SJCRH30 (cell line): ENCODE data around the genes ANXA5 and TRPC3.

GRCh38 chr4:115178742-115179293 is 65.4 kb upstream of the NDST4 start:
- RAMPAGE, long total RNA, result no peak

- RAMPAGE, long total RNA, result no peak
These were observed 114.3 kb upstream of the NDST3 start for GRCh38 chr4:117919950-117920372.

DNA sequence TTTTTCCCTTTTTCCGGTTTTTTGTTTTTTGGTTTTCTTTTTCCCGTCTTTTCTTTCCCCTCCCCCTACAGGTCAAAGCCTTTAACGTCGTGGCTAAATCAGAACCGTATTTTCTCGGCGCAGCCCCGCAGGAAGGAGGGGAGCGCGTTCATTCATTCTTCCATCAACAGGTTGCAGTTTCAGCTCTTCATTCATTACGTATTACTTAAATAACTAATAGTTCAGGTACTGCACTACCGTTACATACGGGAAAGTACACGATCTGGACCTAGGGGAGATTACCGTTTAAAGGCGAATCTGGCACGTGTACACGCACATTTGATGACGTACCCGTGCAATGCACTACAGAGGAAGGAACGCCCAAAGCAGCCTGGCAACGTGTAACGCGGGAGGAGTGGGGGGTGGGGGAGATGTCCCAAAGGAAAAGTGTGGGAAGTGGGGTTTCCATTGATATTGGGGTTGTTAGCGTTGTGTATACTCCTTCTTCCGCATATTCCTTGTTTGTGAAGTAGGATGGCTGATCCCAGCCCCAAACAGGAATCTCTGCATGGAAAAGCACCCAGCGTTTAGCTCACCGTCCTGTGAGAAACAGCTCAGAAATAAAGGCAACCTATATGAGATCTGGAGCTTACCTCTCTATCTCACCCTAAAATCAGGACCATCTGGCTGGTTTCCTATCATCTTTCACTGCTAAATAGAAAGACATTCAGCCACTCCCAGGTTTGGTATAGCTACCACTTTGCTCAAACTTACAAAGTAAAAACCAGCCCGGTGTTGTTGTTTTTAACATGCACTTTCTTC is 543 bp upstream of the SEC24D start:
- RAMPAGE, long total RNA, result no peak

DNA sequence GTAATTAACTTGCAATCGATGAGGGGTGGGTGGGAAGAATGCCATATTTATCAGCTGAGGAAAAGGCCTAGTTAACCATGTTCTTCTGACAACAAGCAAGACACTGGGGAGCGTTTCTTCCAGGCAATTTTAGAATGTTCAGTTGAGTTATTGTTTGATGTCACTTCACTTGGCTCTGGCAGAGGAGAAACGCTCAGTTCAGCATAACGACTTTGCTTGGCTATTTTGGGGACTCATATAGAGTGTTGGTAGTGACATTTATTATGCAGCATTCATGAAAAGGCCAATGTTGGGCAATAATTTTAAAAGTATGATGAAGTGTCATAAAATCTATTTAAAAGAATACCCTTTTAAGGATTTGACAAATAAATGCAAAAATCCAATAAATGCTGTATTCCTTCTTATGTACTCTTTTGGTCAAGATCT is 688 bp downstream of the SYNPO2 start:
- RAMPAGE, long total RNA, result no peak

GRCh38 chr4:119067243-119068284 is 68.1 kb upstream of the MYOZ2 start:
- RAMPAGE, long total RNA, result no peak

- RAMPAGE, long total RNA, result no peak
These were observed 38.2 kb upstream of the MYOZ2 start for GRCh38 chr4:119097384-119097972.

- RAMPAGE, long total RNA, result no peak
These were observed 32.3 kb upstream of the MYOZ2 start for GRCh38 chr4:119103072-119103931.

- RAMPAGE, long total RNA, result no peak
These were observed 976 bp downstream of the MYOZ2 start for GRCh38 chr4:119136567-119137049.

- RAMPAGE, long total RNA, result no peak
These were observed 1.8 kb upstream of the USP53 start for GRCh38 chr4:119210669-119211065.

GRCh38 chr4:119396484-119397063 is 74.6 kb upstream of the FABP2 start:
- RAMPAGE, long total RNA, result no peak

DNA sequence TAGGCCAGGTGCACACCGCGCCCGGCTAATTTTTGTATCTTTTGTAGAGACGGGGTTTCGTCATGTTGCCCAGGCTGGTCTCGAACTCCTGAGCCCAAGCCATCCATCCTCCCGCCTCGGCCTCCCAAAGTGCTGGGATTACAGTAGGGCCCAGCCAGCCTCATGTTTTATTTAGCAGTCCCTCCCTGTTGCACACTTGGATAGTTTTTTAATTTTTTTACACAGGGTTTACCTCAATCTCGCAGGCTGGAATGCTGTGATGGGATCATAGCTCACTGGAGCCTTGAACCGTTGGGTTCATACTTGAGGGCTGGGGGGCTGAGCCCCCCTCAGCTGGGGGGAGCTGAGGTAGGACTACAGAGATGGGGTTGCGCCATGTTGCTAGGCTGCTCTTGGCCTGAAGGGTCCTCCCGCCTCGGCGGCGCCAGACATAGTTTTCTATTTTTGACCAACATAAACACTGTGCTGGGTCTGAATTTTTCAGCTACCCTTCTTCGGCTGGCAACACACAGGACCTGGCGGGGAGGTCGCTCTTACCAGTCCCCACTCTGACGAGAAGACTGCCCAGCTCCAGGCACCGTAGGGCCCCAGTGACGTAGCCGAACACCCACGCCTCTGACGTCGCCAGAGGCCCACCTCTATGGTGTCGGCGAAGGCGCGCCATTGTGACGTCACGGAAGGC is 132.2 kb upstream of the FABP2 start:
- RAMPAGE, long total RNA, result no peak

GRCh38 chr4:121194472-121194702 is 30.3 kb upstream of the TNIP3 start:
- RAMPAGE, long total RNA, result no peak

DNA sequence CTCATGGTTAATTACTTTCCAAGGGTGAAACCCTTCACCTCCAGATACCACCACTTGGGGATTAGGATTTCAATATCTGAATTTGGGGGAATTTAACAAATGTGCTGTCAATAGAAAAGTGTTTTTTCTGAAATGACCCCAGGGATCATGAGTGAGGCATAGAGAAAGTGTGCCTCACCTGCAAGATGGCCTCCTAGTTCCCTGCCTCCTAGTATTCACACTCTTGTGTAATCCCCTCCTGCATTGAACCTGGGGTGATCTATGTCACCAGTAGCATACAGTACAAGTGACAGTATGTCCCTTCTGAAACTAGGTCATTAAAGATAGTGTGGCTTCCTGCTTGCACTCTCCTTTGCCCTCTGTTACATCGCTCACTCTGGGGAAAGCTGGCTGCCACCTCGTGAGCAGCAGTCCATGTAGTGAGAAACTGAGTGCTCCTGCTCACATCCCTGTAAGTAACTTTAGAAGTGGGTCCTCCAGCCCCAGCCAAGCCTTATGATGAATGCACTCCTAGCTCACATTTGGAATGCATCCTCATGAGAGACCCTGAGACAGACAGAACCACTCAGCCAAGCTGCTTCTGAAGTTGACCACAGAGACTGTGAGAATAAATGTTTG is 89.7 kb upstream of the TNIP3 start:
- RAMPAGE, long total RNA, result no peak

GRCh38 chr4:121696014-121697035 is at the start of gene ANXA5:
Gene ANXA5 (minus strand): TSS chr4:121696980.
- RAMPAGE, long total RNA, result start-site peak on the minus strand at chr4:121696906-121696966, 1,389 and 92 reads in 2 replicates

DNA sequence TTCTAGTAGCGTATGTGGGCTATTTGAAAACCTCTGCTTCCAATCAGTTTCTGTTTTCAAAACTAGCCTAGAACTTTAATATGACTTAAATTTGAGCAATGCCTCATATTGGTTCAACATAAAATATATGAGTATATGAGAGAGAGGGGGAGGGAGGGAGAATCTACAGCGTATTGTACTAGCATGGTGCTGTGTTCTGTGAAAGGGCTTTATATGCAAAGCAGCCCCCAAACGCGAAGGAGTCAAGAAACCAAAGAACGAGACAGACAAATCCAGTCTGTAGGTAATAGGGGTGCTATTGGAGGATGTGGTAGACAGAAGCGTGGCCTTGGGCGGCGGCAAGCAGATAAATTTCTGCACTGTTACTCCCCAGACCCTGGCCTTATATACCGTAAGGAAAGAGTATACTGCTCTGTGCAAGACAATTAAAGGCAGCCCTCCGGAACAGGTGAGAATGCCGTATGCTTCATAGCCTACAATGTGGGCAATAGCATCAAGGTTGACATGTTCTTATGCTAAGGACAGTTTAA is 853 bp upstream of the ANXA5 start:
- RAMPAGE, long total RNA, result no peak

DNA sequence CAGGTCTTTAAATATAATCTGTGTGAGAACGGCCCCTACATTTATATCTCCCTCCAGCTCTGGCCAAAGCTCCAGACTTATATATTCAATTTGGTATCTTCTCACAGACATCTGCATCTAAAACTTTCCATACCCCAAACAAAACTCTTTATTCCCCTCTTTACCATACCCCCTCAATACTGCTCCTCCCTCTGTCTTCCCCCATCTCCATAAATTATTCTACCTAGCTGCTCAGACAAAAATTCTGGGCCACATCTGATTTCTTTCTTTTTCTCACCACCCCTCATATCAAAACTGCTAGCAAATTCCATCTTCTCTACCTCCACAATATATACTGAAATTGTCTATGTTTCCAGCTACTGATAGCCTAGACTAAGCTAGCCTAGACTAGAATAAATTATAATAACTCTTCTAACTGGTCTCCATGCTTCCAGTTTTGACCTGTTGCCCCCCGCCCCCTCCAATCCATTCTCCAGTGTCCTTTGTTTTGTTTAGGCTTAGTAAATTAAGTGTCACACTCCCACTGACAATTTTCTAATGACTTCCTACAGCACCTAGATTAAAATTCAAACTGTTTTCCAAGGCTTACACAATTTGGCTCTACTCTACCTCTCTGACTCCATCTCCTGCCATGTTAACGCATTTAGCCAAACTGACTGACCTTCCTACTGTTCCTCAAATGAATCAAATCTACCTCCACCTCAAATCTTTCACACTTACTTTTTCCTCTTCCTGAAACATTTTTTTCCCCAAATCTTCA is 16.8 kb downstream of the BBS7 start:
- RAMPAGE, long total RNA, result no peak

GRCh38 chr4:121951873-121952286 is at the start of gene TRPC3:
Gene TRPC3 (minus strand): TSS chr4:121952060.
- RAMPAGE, long total RNA, result no peak

DNA sequence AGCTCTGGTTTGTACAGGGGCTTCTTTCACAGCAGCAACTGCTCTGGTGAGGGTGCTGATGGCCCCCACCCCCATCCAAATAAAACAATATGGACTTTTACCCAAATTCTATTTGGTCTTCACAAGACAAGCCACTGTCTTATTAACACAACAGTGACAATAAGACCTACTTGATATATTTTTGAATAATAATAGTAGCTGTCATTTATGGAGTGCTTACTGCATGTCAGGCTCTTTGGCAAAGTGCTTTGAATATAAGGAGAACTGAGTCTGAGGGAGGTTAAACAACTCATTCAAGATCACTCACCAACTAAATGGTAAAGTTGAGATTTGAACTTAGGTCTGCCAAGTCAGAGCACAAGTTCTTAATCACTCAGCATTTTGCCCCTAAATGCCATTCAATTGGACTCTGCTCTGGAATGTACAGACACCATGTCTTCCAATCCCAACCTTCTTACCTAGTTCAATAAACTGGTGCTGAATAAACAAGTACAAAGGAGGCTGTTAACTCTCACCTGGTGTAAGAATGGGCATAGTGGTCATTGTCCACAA is 51.0 kb upstream of the TRPC3 start:
- RAMPAGE, long total RNA, result no peak

DNA sequence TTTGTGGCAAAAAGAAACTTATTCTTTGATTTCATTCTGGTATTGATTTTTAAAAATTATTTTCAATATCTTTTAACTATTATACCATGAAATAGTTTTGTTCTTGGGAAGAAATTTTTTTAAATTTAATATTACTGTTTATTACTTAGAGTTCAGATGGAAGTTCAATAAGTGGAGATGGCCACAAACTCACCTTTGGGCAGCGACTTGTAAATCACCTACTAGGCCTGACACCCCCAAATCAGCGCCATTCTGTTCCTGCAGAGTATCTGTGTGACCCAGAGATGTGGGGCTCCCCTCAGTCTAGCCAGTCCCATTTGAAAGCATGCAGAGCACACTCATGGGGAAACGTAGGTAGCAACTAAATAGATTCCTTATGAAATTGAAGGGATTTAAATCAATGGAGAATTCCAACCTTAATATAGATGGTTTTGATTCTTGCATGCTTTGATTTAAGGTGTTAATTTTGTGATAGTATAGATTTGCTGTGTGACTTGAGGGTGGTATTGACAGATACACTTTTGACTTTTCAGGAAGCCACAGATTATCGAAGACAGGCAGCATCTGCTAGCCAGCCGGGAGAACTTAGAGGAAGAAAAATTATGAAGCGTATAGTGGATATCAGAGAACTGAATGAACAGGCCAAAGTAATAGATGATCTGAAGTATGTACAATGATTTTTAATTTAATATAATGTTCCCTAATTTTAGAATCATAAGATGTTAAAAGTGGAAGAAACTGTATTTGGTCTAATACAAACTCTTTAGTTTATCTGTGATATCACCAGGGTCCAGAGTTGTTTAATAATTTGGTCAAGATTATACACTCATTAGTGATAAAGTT is 62.4 kb upstream of the ADAD1 start:
- RAMPAGE, long total RNA, result no peak

- RAMPAGE, long total RNA, result no peak
These were observed 31.3 kb upstream of the ADAD1 start for GRCh38 chr4:122347345-122347991.